ENCODE results near the genes SCGB3A2 and SPINK5.

GRCh38 chr5:147878571-147878973 is at the start of gene SCGB3A2:
TSS of gene SCGB3A2 (plus strand) at chr5:147878711.
- PRO-cap = no peak

DNA sequence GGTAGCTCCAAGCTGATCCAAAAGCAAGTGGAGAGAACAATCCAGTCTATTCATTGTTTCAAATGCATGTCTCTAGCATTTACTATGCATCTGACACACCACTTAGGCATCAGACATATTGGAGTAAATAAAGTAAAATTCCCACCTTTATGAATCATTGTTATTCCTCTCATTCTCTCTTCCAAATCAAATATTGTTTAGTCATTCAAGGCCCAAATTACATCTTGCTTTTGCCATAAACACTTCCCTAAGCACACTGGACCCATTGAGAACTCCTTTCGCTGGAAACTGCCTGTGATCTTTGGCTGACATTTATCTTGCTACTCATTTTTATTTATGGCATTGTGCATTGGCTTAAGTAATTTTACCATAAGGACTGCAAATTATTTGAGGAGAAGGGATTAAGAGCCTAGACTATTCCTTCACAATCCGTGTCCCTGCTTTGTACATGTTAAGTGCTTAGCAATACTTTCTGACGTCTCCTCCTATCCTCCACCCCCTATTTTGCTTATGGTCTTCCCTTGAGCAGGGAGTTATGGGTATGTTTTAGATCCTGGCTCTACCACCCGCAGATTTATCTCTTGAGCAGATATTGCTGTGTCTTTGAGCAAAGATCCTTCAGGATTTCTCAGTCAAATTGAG is 7.4 kb downstream of the C5orf46 start:
- PRO-cap = no peak

GRCh38 chr5:147963858-147964853 is 57.8 kb upstream of the C5orf46 start:
- PRO-cap = unidirectional peak, minus-strand start at chr5:147964037; unidirectional peak, plus-strand start at chr5:147964605

DNA sequence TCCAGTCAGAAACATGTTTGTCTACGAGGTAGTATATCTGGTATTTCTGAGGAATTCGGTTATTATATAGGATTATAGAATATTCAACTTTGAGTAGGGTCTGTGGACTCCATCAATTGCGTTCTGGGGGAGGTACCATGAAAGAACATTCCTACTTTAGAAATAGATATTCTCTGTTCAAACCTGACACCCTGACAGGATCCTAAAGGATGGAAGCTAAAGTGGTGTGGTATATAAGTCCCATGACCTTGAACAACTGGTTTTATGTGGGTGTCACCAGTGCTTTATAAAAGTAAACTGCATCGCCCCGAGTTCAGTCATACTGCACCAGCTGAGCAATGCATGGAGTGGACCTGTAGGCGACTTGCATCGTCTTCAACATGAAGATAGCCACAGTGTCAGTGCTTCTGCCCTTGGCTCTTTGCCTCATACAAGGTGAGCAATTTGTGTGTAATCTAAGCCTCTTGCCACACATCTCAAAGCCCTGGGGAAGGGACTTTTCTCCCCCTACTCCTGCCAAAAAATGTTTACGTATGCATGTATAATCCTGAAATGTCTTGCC is at the start of gene SPINK5:
Gene SPINK5, plus strand, starts transcription at position 316 of the 562 bp plus-strand sequence.
- PRO-cap = no peak

DNA sequence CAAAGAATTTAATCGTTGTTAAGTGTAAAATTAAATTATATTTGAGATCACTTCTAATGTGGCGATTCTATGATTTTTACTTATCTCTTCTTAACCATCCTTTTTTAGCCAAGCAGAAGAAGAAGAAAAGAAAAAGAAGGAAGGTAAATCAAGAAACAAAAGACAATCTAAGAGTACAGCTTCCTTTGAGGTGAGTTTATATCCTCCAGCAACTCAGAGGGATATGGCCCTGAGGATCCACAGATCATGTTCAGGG is 37.4 kb downstream of the SPINK5 start:
- PRO-cap = no peak

DNA sequence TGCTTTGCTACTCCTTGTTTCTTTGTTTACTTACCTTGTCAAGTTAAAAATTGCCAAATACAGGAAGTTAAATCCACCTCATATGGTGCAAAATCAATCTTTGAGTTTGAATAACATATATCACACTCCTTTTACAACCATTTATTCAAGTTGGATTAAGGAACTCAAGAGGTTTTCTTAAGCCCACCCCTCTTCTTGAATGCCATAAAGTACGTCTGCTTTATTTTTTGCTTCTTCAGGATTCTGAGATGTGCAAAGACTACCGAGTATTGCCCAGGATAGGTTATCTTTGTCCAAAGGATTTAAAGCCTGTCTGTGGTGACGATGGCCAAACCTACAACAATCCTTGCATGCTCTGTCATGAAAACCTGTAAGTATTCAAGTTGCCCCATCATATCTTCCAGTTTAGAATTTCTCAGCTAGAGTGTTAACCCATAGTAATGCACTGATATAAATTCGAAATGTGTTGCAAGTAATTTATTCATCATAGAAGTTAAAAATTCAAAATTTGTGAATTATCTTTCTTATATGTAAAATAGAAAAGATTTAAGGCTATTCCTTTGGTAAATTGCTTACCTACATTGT is 37.2 kb upstream of the SPINK14 start:
- PRO-cap = no peak

DNA sequence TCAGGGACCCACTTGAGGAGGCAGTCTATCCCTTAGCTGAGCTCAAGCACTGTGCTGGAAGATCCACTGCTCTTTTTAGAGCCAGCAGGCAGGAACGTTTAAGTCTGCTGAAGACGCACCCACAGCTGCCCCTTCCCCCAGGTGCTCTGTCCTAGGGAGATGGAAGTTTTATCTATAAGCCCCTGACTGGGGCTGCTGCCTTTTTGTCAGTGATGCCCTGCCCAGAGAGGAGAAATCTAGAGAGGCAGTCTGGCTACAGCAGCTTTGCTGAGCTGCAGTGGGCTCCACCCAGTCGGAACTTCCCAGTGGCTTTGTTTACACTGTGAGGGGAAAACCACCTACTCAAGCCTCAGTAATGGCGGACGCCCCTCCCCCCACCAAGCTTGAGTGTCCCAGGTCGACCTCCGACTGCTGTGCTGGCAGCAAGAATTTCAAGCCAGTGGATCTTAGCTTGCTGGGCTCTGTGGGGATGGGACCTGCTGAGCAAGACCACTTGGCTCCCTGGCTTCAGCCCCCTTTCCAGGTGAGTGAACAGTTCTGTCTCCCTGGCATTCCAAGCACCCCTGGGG is 12.2 kb downstream of the SPINK13 start:
- PRO-cap = no peak

GRCh38 chr5:148394373-148395066 is 10.8 kb downstream of the FBXO38 start:
- PRO-cap = no peak

GRCh38 chr5:148437229-148437782 is 53.5 kb downstream of the FBXO38 start:
- PRO-cap = no peak

GRCh38 chr5:148697138-148697777 is 42.9 kb upstream of the HTR4 start:
- PRO-cap = no peak

DNA sequence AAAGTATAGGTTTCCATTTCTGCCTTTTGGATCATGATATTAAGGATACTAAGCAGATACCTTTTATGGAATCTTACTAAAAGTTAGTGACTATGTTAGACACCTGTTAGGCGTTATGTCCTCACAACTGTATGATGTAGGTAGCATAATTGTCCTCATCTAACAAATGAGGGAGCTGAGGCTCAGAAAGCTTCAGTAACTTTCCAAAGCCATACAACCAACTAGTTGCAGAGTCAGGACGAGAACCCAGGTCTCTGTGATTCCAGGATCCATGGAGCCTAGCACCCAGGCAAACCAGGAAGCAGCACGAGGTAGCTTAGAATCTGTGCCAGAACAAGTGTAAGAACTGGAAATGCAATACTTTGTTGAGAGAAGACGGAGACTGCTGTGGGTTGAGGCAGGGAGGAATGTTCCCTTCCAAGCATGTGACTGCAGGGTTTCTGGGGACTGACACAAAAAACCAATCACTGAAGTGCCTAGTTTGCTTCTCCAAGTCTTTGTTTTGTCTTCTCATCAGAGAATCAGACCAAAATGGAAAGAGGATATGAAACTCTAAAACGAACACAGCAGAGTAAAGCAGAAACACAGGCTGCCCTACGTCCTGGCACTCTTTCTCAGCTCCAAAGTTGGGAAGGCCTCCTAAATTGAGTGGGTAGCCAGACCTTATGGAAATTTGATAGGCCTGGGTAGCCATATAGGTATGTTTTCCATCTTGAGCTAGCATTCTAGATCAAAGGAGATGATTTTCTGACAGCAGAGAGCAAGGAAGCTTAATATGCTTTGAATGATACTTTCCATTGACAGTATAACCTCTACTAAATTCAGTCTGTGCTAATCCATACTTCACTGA is 5.1 kb downstream of the ADRB2 start:
- PRO-cap = no peak

GRCh38 chr5:148836618-148837228 is 10.3 kb downstream of the ADRB2 start:
- PRO-cap = no peak

DNA sequence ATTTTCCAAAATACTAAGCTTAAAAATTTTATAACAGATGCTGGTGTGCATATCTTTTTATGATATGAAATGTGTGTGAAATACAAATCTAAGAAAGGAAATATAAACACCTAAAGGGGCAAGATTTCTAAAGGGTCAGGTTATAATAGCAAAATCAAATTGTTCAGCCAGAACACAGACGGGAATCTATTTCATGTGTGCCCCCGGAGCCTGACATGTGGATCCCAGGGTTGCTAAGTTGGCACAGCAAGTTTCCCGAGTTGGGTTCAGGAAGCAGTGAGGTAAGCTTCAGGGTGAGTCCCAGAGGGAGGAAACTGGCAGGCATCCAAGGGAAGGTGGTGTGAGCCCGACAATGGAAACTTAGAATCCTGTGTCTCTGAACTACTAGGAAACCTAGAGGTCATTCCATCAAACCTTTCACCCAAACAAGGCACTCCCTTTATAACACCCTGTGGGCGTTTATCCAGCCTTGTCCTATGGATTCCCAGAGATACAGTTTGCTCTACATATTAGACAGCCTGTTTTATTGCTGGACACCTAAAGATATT is 98.4 kb downstream of the ADRB2 start:
- PRO-cap = unidirectional peak, minus-strand start at position 245 of the sequence

- PRO-cap = no peak
Observed at GRCh38 chr5:148956570-148957087, 106.2 kb downstream of the SH3TC2 start.

DNA sequence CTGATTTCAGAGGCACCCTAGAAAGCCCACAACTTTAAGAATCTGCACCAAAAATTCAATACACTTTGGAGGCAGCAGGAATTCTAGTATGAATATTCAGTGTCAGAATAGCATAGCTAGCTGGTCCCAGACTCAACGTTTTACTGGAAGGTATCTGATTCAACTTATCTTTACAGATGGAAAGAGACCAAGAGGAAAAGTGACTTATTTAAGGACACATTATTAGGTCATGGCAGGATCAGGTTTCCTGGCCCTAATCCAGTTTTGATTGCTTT is 38.5 kb downstream of the SH3TC2 start:
- PRO-cap = no peak

DNA sequence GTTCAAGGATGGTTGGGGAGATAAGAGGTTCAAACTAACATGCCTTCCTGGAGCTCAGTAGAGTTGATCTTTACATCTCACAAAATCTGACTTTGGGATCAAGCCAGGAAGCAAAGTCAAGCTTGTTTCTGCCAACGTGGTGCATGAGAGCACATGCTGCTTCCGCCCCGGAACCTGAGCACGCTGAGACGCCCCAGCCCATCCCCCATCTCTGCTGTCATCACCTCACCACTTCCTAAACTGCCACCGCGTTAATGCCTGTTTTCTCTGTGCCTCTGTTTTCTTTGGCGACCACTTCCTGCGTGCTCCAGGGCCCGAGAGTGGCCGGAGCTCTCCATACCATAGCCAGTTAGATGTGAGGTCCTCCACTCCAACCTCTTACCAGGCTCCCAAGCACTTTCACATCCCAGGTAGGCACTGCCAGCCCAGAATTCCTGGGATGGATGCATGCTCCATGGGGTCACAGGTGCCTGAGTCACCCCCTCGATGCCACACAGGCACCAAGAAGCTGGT is 31.2 kb upstream of the AFAP1L1 start:
- PRO-cap = no peak

- PRO-cap = no peak
Observed at GRCh38 chr5:149284407-149285031, 12.9 kb downstream of the AFAP1L1 start.

DNA sequence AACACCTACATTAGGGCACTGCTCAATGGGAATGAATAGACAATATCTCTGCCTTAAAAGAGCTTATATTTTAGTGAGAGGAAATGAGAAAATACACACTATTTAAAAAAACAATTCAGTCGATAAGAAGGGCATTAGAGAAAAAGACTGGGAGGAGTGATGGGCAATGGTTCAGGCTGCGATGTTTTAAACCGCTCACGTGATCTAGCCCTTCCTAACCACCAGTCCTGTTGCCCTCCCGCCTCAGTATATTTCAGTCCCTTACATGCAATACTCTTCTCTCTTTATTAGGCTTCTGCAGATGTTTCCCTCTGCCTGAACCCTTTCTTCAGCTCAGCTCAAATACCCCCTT is 568 bp upstream of the GRPEL2 start:
- PRO-cap = no peak

DNA sequence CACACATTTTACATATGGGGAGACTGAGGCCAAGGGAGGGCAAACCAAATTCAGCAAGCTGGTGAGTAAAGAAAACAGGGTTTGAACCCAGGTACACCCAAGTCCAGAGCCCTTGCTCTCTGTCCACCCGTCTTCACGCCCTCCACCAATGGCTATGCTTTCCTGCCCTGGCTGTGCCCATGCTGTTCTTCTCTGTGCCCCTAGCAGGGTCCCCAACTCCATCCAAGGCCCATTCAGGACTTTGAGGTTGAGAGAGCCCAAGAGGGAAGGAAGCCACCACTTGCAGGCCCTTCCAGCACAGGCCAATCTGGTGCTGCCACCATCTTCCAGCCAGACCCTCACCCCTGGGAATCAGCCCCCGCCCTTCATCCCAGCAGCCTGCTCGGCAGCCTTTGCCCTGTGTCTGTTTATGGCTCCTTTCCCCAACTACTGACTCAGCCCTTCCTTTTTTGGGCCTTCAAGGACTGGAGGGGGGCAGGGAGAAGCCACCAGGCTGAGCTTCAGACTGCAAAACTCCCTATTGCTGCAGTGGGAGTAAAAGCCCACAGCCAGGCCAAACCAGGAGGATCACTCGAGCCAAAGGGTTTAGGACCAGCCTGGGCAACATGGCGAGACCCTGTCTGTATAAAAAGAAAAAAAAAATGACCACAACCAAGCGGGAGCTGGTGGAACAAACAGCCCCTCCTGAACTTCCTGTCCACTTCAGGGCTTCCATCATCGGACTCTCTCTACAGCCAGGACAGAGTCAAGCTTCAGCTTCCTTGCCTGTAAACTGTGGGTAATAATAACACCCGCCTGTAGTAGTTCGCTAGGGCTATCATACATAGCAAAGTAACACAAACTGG is 85.7 kb upstream of the IL17B start:
- PRO-cap = no peak

- PRO-cap = no peak
Observed at GRCh38 chr5:149501082-149502031, 49.9 kb downstream of the CSNK1A1 start.